SK-MEL-5 (cell line): ENCODE measurements around a stretch of chr6.

RAMPAGE:
- cytosol, long total RNA = no peak
- long total RNA = no peak
- nucleus, long total RNA = no peak
Measured at GRCh38 chr6:111846357-111846738, 26.9 kb downstream of the FYN start.

DNA sequence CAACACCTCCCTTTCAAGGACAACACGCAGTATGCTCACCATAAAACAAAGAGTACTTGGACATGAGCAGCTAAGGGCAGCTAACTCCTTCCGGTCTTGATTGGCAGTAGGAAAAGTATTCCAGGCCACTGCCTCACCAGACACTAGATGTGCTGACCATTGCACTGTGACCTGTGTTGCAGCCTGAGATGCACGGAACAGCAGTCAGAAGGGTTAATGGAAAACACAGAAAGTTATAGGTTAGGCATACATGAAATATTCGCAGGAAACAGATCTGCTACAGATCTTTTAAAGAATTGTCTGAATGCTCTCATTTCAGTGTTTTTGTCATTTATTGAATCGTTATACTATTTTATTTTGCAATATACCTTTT, 19.0 kb downstream of the FYN start:
RAMPAGE:
- cytosol, long total RNA = no peak
- long total RNA = no peak
- nucleus, long total RNA = no peak

RAMPAGE:
- cytosol, long total RNA = no peak
- long total RNA = no peak
- nucleus, long total RNA = no peak
Measured at GRCh38 chr6:112004717-112005218, 49.1 kb upstream of the CCN6 start.

RAMPAGE:
- cytosol, long total RNA = no peak
- long total RNA = no peak
- nucleus, long total RNA = no peak
Measured at GRCh38 chr6:112030940-112031533, 22.9 kb upstream of the CCN6 start.

DNA sequence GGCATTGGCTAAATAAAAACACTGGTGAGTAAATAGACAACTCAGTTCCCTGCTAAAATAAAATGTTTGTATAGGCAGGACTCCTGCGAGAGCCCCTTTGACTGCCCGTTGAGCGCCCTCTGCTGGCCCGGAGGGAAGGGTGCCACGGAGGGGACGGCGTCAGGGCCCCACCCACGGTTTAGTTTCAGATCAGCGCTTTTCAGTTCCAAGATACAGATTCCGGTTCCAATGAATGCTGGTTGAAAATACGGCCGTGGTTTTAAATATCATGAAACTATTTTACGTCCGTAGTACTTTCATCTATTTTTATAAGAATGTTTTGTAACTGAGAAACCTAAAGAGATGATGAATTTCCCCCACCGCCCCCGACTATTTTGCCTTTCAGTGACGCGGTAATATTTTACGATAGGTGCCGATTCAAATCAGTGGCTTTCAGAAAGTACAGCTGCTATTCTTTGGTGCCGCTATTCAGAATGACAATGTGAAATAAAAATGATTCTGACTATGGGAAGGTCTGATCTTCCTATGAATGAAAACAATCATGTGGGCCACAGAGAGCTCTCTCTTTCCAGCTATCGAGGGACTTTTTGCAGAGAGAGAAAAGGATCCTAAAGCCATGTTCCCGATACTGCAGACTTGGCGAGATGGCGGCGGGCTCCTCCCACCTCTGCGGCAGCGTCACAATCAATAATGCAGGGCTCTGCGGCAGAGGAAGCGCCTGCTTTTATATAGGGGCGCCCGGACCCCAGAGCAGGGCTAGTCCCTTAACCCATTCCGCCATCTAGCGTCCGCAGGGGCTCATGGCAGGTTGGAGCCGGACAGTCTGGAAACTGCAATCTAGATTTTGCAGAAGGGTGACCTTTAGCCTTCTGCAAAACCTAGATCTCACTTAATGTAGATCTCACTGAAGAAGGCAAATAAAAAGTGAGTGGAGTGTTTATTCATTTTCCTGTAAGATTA, 10.6 kb upstream of the CCN6 start:
RAMPAGE:
- cytosol, long total RNA = no peak
- long total RNA = no peak
- nucleus, long total RNA = no peak

RAMPAGE:
- cytosol, long total RNA = no peak
- long total RNA = no peak
- nucleus, long total RNA = no peak
Measured at GRCh38 chr6:112149712-112150355, 62.4 kb downstream of the FAM229B start.

GRCh38 chr6:112236972-112237641, 17.3 kb downstream of the LAMA4 start:
RAMPAGE:
- cytosol, long total RNA = no peak
- long total RNA = no peak
- nucleus, long total RNA = no peak

GRCh38 chr6:113362363-113362820, 494.8 kb upstream of the MARCKS start:
RAMPAGE:
- cytosol, long total RNA = no peak
- long total RNA = no peak
- nucleus, long total RNA = no peak

RAMPAGE:
- cytosol, long total RNA = no peak
- long total RNA = no peak
- nucleus, long total RNA = no peak
Measured at GRCh38 chr6:113433119-113433556, 424.0 kb upstream of the MARCKS start.

RAMPAGE:
- cytosol, long total RNA = no peak
- long total RNA = no peak
- nucleus, long total RNA = no peak
Measured at GRCh38 chr6:113856616-113857122, 476 bp upstream of the MARCKS start.

DNA sequence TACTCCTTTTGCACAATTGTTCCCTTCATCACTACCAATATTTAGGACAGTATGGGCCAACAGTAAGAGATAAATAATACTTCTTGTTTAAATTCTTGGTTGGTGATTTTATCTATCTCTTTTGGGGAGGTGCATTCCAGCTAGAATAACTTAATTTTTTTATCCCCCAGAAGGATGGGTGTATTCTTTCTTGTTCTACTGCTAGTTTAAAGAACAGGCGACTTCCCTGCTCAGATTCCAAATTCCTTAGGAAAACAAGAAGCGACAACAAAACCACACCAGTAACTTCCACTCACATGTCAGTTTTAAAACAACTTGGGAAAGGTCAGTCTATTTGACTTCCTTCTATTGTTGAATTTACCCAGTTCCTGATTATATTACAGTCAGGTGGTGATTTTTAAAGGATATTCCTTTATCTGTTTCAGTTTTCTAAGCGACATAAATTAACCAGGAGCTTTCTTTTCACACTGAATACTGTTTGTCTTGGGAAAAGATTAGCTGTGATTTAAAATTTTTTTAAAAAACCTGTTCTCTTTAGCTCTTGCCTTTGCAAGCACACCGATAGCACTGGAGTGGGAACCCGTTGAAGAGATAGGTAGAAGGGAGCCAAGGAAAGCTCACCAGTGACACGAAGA, 22.0 kb downstream of the MARCKS start:
RAMPAGE:
- cytosol, long total RNA = no peak
- long total RNA = no peak
- nucleus, long total RNA = no peak

DNA sequence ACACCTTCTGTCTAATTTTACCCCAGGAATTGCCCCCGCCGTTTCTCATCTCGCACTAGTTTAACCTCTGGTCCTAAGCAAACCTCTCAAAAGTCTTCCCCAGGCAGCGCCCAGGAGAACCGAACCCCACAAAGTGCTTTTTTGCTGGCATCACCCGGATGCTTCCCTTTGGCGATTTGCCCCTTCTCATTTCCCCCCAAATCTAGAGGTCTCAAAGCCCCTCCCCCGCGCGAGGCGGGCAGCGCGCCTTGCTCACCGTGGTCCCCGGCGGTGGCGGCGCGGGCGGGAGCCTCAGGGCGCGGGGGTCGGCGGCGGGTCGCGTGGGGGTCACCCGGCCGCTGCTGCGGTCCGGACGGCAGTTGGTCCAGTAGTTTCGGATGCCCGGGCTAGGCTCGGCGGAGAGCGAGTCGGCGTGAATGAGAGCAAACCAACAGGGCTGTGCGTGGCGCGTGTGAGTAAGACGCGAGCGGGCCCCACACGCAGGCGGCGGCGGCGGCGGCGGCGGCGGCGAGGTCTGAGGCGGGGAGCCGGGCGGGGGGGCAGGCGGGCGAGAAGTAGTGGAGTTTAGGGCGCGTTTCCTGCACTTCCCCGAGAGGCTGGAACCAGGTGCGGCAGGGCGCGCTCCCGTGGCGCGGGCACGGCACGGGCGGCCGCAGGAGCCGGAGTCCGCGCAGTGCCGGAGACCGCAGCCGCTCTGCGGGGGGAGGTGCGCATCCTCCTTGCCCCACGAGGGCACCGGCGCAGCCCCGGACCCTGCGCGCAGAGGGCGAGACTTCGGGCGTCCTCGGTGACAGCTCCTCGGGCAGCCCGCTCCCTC, 676 bp downstream of the HS3ST5 start:
RAMPAGE:
- cytosol, long total RNA = no peak
- long total RNA = no peak
- nucleus, long total RNA = no peak

DNA sequence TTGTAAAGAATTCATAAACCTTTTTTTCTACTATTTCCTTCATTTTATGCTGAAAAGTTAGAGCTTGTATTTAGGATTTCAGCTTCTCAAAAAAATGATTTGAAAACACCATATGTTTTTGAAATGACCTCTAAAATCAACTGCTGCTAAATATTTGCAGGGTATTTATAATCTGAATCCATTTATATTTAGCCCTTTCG, 713.8 kb downstream of the FRK start:
RAMPAGE:
- cytosol, long total RNA = no peak
- long total RNA = no peak
- nucleus, long total RNA = no peak

GRCh38 chr6:116252935-116253294, 960 bp downstream of the TSPYL4 start:
RAMPAGE:
- cytosol, long total RNA = no peak
- long total RNA = no peak
- nucleus, long total RNA = no peak

GRCh38 chr6:116427013-116427213, 34.3 kb upstream of the CALHM6 start:
RAMPAGE:
- cytosol, long total RNA = no peak
- long total RNA = no peak
- nucleus, long total RNA = no peak

RAMPAGE:
- cytosol, long total RNA = no peak
- long total RNA = no peak
- nucleus, long total RNA = no peak
Measured at GRCh38 chr6:116660582-116661102, 7.9 kb downstream of the ZUP1 start.

GRCh38 chr6:117137699-117137991, 127.7 kb upstream of the VGLL2 start:
RAMPAGE:
- cytosol, long total RNA = no peak
- long total RNA = no peak
- nucleus, long total RNA = no peak

RAMPAGE:
- cytosol, long total RNA = no peak
- long total RNA = no peak
- nucleus, long total RNA = no peak
Measured at GRCh38 chr6:117483103-117483677, 716 bp downstream of the DCBLD1 start.

DNA sequence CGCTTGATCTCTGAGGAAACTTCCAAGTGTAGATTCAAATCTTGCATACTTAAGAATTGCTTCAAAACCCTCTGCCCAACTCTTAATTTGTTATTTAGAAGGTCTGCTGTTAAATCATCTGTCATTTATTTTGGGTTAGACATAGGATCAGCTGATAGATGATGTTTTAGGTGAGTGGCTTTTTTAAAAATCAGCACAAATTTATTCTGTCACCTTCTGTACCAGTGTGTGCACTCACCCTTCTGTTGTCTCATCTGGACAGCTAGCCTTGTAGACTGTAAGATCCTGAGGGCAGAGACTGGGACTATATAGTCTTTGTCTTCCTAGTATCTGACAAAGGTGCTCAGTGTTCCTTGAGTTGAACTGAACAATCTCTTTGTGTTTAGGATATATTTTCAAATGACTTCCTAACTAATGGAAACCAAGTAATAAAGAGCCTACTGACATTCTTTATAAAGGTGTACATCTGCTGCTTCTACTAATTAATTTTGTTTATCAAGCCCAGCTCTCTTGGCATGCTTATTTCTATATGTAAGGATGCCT, 2.9 kb downstream of the DCBLD1 start:
RAMPAGE:
- cytosol, long total RNA = no peak
- long total RNA = no peak
- nucleus, long total RNA = no peak

RAMPAGE:
- cytosol, long total RNA = no peak
- long total RNA = no peak
- nucleus, long total RNA = no peak
Measured at GRCh38 chr6:117486249-117486743, 3.8 kb downstream of the DCBLD1 start.